Jurkat, Clone E6-1 (cell line): Measurements from ENCODE around the genes TBXA2R and ZFR2.

- RRBS = 84% methylated on average over 3 of the region's 22 CpGs
These were observed 31.2 kb downstream of the NFIC start for GRCh38 chr19:3397299-3398195.

GRCh38 chr19:3403544-3404507, 37.4 kb downstream of the NFIC start:
- RRBS = 88% methylated on average over 28 of the region's 61 CpGs

DNA sequence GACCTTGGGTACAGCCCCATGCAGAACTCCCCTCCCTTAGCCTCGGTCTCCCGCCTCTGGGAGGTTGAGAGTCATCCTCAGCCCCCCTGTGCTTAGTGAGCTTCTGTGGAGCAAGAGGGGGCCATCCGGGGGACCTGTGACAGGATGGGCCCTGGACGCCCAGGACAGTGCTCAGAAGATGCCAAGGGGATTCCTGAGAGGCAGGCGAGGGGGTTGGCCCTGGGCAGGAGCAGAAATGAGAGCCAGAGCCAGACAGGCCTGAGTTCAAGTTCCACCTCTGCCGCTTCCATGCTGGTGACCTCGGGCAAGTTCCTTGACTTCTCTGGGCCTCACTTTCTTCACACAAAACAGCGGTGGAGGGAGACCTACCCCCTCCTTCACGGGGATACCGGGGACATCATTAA, 20.2 kb downstream of the SMIM24 start:
- RRBS = no CpG with 5 or more reads among the region's 10 CpGs

- RRBS = 22% methylated on average over 4 of the region's 18 CpGs
These were observed 15.2 kb downstream of the SMIM24 start for GRCh38 chr19:3464878-3465676.

- RRBS = 94% methylated on average over 4 of the region's 14 CpGs
These were observed 13.4 kb downstream of the SMIM24 start for GRCh38 chr19:3466664-3467538.

GRCh38 chr19:3491065-3491642, 7.9 kb upstream of the SMIM44 start:
- RRBS = 92% methylated on average over 13 of the region's 45 CpGs

- RRBS = 90% methylated on average over 3 of the region's 18 CpGs
These were observed 4.8 kb downstream of the FZR1 start for GRCh38 chr19:3510909-3511254.

DNA sequence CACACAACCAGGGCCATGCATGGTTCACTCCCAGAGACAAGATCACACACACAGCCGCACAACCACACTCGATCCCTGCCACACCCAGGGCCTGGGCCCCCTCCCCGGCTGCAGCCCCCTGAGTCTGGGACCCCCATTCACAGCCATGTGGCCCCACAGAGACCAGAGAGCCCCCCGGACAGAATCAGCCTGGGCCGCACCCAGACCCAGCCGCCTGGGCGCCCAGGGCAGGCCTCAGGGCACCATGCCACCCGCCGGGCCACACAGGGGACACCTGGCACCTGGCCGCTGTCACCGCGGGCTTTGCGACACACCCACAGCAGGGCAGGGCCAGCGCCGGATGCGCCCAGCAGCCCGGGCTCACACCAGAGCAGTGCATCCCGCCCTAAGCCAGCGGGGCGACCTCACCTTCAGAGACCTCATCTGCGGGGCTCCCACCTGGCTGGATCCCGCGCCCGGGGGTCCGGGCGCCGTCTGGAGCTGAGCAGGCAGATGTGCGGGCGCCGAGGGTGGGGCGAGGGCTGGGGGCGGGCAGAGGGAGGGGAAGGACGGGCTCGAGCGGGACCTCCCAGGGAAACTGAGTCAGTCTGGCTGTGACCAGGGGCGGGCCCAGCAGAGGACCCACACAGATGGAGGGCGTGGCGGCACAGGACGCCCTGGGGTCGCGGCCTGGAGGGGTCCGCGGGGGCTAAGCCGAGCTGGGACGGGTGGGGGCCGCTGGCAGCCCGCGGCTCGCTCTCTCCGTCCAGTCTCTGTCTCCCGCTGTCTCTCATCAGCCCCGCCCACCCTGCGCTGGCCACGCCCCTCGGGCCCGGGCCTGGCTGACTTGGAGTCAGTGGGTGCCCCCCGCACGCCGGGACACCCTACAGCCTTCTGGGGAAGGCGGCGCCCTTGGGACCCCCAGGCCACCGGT, at the start of gene TBXA2R:
Gene TBXA2R, minus strand, starts transcription at position 754 of the 913 bp plus-strand sequence.
- RRBS = 67% methylated on average over 16 of the region's 62 CpGs

- RRBS = 58% methylated on average over 5 of the region's 22 CpGs
These were observed 845 bp upstream of the TBXA2R start for GRCh38 chr19:3607356-3608084.

GRCh38 chr19:3618248-3618832, 8.2 kb downstream of the CACTIN start:
- RRBS = no CpG with 5 or more reads among the region's 29 CpGs

DNA sequence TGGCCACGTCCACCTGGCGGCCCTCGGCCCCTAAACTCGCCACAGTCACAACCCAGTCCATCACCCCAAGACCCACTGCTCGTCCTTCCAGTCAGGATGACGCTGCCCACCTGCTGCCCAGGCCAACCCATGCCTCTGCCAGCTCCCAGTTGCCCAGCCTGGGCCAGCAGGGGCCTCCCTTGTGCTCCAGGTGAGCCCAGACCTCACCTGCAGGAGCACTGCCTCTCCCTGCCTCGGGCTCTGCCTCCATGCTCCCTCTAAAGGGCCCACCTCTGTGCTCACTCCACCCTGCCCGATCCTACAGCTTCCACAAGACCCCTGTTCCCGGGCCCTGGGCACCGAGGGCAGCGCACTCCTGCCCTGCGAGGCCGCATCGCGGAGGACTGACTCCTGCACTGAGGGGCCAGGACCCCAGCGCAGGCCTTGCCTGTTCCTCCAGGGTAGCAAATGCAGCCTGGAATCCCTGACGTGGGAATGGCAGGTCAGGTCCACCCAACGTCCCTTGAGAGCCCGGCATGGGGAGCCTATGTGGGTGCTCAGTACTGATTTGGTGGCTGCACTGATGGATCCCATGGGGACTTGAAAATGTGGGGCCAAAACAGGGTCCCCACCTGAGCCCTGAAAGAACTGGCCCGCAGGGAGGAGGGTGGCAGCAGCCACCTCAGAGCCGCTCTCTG, 8.1 kb upstream of the CACTIN start:
- RRBS = no CpG with 5 or more reads among the region's 21 CpGs

GRCh38 chr19:3636539-3636741, 9.8 kb upstream of the CACTIN start:
- RRBS = 92% methylated on average over 8 of the region's 11 CpGs

DNA sequence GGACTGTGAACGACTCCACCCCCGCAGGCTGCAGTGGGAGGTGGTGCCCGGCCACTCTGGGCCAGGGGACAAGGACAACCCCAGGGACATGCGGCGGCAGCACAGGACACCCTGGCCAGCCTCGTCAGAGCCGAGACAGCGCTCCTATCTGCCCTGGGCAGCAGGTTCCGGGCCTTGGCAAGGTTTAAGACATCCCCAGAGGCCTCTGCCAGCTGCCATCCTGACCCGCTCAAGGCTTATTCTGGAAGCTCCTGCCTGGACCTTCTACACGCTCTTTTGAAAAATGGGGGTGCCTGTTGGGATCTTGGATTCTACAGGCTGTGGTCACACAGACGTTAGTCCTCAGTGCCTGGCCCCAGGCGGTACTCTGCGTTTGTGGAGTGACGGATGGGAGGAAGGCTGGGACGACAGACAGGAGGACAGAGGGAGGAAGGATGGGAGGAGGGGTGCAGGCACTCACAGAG, 19.9 kb upstream of the CACTIN start:
- RRBS = no CpG with 5 or more reads among the region's 16 CpGs

- RRBS = 82% methylated on average over 5 of the region's 21 CpGs
These were observed 16.2 kb downstream of the PIP5K1C start for GRCh38 chr19:3683927-3684664.

DNA sequence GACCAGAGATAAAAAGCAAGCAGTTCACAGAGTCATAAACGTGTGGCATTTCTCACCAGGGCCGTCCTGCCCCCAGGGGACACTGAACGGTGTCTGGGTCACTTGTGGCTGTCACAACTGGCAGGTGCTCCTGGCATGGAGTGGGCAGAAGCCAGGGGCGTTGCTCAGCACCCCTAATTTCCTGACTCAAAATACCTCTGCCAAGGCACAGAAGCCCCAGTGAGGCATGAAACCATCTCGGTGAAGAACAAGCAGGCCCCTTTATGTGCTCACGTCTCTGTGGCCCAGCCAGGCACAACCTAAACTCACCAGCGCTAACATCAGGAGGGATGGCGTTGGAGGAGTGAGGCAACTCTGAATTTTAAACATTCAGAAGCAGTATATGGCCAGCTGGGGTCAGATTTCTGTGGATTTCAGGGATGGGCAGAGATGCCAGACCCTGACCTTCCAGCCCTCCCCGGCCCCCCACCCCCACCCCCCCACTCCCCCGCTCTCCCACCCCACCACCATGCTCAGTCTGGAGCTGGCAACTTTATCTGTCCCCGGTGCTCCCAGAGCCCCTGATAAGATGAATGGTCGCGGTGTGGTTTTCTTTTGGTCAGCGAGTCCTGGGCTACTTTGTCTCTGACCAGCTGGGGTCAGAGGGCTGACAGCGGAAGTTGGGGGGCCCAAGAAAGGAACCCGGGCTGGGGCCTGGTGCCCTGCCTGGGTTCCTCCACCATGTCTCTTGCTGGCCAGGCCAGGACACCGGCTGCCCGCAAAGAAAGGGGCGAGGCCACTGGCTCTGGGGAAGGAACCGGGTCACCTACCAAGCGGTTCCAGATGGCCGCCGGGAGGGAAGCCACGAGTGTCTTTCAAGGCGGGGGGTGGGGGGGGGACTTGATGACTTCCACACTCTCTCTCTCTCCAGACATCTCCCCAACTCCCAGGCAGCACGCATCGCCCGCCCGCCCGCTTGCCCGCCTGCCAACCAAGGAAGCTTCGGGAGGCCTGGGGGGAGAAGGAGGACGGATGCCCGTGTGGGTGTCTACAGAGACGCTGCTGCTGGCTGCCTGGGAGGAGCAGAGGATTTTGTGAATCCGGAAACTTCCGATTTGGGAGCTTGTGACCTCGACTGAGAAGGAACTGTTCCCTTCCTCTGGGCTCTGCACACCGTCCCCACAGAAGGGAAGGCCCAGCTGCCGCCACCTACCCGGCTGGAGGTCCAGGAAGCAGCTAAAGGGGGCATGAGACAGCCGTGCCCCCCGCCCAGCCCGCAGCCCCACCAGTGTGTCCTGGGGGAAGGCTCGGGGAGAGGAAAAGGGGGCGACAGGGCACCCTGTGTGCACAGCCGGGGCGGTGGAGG, 1.3 kb downstream of the PIP5K1C start:
- RRBS = 65% methylated on average over 8 of the region's 48 CpGs

GRCh38 chr19:3868259-3869490, at the start of gene ZFR2:
ZFR2 (minus strand) TSS chr19:3869038.
- RRBS = 66% methylated on average over 6 of the region's 86 CpGs

- RRBS = no CpG with 5 or more reads among the region's 61 CpGs
These were observed 11.3 kb downstream of the DAPK3 start for GRCh38 chr19:3959375-3960220.

GRCh38 chr19:3968578-3969079, 2.3 kb downstream of the DAPK3 start:
- RRBS = no CpG with 5 or more reads among the region's 6 CpGs

GRCh38 chr19:4007866-4008640, 517 bp downstream of the PIAS4 start:
- RRBS = 3% methylated on average over 14 of the region's 54 CpGs

GRCh38 chr19:4023493-4024322, 16.2 kb downstream of the PIAS4 start:
- RRBS = 100% methylated on average over 2 of the region's 35 CpGs